Measurements from ENCODE around the genes SRD5A2 and CRIM1.

GRCh38 chr2:31266059-31266973 is 32.4 kb downstream of the EHD3 start:
- PRO-cap, result no peak

DNA sequence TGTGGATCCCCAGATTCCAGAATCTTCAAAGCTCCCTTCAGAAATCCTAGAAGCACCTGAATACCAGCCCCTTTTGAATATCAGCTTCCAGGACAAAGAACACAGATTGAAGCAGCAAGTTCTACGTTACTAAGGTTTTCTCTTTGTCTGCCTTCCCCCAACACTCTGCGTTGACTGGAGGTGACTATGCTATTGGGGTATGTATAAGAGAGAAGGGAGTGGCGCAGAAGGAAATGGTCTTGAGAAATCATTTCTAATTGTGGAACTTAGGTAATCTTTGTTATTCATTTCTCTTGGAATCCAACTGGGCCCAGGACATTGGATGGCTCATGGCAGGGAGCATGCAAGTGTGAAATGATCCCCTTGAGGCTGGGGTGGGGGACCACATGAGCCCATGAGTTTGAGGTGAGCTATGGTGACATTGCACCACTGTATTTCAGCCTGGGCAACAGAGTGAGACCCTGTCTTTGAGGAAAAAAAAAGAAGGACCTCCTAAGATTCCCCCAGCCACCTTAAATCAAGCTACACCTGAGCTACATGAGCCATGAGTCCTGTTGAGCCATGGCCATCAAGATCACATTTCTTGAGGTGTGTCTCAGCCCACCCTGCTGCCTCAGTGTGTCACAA is 29.7 kb downstream of the XDH start:
- PRO-cap, result no peak

DNA sequence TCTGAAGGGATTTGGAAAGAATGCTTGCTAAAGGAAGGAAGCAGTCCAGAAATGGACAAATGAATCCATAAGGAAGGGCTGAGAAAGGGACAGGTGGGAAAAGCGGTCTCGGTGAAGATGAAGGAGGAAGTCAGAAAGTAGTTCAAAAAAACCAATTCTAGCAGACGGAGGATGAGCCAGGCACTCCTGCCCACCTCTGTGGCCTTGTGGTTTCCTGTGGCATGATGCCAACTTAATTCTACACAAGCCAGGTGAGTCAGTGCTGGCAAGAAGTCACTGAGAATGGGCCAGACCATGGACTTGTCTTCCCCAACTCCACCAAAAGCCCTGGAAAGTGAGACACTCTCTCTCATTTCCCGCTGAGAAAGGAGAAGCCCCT is 15.5 kb upstream of the XDH start:
- PRO-cap, result no peak

GRCh38 chr2:31489140-31489609 is 74.6 kb upstream of the XDH start:
- PRO-cap, result bidirectional peak, plus-strand start at chr2:31489683, minus-strand start at chr2:31489468

DNA sequence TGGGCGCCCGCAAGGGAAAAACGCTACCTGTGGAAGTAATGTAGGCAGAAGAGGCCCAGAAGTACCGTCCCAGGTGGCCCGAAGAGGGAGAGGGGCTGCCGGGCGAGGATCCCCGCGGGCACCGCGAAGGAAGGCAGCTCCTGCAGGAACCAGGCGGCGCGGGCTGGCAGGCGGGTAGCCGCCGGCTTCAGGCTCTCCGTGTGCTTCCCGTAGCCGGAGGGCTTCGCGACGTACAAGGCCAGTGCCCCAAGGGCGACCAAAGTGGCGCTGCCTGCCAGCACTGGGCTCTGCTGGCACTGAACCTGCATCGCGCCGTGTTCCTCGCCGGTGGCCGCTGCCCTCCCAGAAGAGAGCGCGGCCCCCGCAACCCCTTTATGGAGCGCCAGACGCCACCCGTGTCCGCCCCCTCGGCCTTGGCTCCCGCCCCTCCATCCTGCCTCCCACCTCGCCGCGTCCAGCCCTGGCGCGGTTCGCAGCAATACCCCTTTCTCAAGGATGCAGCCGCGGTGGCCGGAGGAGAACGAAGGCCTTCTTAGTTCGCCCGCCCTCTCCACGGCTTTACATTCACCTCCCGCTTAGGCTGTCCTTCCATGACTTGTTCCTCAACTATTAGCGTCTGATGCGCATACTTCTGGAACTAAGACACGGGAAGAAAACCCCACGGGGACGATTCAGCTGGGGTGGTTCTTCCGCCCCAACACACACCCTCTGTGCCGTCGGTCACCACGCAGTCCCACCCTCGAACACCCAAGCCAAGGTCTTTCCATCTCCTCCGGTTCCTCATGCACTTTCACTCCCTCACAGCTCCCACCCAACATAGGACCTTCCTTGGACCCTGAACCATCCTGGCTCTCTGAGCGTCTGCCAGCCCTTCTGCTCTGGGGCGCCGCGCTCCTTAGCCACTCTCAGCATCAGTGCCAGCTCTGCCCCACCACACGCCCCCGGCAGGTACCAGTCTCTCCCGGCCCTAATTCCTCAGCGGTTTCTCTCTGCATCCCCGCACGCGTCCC is at the start of gene SRD5A2:
SRD5A2 (minus strand) TSS at position 346 of the 1,010 bp plus-strand sequence.
- PRO-cap, result no peak

DNA sequence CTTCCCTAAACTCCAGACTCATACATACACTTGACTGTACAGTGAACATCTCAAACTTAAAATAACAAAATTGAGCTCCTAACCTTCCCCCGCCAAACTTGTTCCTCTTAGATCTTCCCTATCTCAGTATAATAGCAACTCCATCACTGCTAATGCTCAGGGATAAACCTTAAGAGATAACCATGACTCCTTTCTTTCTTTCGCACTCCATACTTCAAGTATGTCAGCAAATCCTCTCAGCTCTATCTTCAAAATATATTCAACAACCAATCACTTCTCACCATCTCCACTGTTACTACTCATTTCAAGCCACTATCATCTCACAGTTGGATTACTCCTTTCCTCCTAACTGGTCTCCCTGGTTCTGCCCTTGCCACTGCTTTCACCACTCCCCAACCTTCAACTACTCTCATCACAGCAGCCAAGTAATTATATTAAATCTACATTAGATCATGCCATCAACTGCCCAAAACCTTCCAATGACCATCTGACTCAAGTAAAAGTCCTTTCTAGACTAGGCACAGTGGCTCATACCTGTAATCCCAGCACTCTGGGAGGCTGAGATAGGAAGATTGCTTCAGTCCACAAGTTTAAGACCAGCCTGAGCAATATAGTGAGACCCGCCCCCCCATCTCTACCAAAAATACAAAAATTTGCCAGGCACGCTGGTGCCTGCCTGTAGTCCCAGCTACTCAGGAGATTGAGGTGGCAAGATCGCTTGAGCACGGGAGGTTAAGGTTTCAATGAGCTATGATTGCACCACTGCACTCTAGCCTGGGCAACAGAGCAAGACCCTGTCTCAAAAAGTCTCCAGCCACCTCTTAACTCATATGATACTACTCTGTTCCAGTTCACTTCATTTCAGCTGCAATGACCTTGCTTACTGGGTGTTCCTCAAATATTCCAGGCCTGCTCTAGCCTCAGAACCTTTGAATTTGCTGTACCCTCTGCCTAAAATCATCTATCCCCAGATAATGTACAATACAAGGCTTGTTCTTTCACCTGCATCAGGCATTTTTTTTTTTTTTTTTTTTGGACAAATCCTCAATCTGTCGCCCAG is 11.6 kb downstream of the MEMO1 start:
- PRO-cap, result no peak

- PRO-cap, result bidirectional peak, plus-strand start at chr2:32009425, minus-strand start at chr2:32009269
Measured at GRCh38 chr2:32008959-32009335, 1.9 kb downstream of the MEMO1 start.

GRCh38 chr2:32064378-32064878 is 1.1 kb downstream of the SPAST start:
- PRO-cap, result bidirectional peak, plus-strand start at chr2:32064538, minus-strand start at chr2:32064491; unidirectional peak, minus-strand start at chr2:32064626

DNA sequence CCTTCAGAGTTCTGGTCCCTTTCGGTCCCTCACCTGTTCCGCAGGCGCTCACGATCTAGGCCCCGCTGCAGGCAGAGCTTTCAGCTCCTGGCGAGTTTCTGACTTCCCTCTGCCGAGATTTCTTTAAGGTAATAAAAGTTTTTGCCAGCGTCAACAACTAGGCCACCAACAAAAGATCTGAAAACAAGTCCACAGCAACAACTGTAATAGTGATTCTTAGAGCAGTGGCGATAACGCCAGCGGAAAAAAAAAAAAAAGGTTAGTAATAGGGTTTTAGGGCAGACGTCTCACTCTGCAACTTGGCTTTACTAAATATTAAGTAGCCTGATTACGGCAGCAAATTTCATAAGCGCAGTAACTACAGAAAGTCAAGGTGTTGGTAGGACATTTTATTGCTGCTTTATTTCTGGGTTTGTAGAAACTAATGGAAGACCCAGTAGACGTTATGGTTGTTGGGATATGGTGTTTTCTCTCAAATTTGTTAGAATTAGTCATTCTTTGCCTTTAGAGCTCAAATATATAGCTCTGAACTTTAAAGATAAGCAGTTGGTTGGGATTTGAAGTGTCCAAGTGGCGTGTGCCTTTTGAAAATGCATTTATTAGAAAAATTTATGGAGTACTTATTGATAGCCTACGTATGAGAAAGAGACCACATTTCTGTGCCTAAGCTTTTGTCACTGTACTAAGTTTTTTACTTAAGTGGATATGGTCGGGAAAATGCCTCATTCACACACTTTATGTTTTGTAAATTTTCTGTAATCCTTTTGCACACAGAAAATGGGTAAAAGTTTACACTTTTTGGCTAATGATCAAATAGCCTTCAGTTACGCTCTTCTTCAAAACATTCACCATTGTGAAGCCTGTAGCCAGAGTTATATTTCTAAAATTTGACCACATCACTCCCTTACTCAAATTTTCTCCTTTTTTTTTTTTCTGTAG is 667 bp downstream of the SLC30A6 start:
- PRO-cap, result no peak

GRCh38 chr2:32203472-32204050 is 37.9 kb downstream of the SLC30A6 start:
- PRO-cap, result no peak

GRCh38 chr2:32262076-32262579 is 2.6 kb downstream of the NLRC4 start:
- PRO-cap, result no peak

DNA sequence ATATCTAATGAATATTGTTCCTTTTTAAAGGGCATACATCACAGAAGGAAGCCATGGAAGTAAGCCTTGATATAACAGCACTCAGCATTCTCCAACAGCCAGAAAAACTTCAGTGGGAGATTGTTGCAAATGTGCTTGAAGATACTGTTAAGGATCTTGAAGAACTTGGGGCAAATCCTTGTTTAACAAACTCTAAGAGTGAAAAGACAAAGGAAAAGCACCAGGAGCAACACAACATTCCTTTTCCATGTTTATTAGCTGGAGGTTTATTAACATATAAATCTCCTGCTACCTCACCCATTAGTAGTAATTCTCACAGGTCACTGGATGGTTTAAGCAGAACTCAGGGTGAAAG is 57.9 kb downstream of the BIRC6 start:
- PRO-cap, result no peak

GRCh38 chr2:32924611-32924899 is 22.2 kb upstream of the LTBP1 start:
- PRO-cap, result no peak

- PRO-cap, result no peak
Measured at GRCh38 chr2:33342671-33343153, 133.7 kb upstream of the RASGRP3 start.

- PRO-cap, result no peak
Measured at GRCh38 chr2:33530182-33531284, 54.1 kb downstream of the RASGRP3 start.

GRCh38 chr2:34011614-34011937 is 412.5 kb upstream of the FAM98A start:
- PRO-cap, result no peak

DNA sequence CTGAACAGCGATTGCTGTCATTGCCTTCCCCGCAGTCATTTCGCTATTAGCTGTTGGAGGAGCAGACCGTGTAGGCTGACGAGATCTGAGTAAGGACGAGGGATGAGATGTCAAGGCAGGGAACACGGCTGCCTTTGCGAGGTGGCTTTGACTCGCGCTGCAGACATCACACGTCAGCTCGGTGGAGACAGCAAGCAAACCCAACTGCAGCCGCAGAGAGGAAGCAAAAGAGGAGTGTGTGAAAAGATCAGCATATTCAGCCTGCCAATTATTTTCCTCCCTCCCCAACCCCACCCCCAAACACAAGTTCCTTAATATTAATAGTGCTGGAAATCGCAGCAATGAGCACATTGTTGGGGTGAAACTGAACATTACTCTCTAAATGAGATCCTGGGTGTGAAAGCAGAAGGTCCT is 115.1 kb upstream of the CRIM1 start:
- PRO-cap, result no peak

- PRO-cap, result no peak
Measured at GRCh38 chr2:36253761-36254145, 101.8 kb upstream of the CRIM1 start.

DNA sequence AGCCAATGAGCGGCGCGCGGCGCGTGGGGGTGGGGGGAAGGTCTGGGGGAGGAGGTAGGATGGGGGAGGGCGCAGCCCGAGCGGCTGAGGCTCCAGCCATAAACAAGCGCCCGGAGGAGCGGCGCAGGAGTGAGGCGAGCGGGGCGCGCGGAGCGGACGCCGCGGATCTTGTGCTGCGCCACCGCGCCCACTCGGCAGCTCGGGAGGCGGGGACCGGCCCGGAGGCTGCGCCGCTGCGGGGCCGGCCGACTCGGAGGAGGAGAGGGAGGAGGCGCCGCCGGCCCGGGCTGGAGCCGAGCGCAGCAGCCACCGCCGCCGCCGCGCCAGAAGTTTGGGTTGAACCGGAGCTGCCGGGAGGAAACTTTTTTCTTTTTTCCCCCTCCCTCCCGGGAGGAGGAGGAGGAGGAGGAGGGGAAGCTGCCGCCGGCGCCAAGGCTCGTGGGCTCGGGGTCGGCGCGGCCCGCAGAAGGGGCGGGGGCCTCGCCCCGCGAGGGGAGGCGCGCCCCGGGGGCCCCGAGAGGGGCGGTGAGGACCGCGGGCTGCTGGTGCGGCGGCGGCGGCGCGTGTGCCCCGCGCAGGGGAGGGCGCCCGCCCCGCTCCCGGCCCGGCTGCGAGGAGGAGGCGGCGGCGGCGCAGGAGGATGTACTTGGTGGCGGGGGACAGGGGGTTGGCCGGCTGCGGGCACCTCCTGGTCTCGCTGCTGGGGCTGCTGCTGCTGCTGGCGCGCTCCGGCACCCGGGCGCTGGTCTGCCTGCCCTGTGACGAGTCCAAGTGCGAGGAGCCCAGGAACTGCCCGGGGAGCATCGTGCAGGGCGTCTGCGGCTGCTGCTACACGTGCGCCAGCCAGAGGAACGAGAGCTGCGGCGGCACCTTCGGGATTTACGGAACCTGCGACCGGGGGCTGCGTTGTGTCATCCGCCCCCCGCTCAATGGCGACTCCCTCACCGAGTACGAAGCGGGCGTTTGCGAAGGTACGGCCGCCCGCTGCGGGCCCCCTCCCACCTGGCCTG is at the start of gene CRIM1:
CRIM1 (plus strand) TSS at position 126 of the 1,010 bp plus-strand sequence.
- PRO-cap, result bidirectional peak, plus-strand start at position 126 of the sequence, minus-strand start outside the sequence; bidirectional peak, plus-strand start at position 752 of the sequence, minus-strand start at position 749 of the sequence

GRCh38 chr2:36356663-36356752 is 930 bp downstream of the CRIM1 start:
- PRO-cap, result no peak

All from neuron (in vitro differentiated cells).